ENCODE results near the gene CLMN.

DNA sequence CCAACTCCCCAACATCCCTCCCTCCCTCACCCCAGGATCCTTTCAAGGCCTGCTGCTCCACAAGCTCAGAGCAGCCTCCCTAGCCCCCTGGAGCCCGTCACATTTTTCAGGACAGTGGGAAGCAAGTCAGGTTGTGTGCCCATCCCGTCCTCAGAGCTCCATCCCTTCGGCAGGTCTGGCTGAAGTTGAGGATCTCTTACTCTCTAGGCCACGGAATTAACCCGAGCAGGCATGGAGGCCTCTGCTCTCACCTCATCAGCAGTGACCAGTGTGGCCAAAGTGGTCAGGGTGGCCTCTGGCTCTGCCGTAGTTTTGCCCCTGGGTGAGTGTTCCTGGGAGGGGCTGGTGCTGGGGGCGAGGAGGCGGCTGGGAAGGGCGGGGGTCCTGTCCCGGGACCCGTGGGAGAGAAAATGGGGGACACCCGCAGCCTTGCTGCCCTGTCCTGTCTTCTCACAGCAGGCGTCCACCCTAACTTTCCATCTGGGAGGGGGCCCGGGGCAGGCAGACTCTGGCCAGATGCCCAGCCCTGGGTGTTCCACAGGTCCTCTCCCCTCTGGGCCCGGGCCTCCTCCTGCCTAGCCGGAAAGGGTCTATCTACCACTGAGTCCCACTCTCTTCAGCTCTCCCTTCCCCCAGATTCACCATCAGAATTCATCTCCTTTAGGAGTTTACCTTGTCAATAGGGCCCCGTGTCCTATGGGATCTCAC is 17.8 kb downstream of the IFI27L2 start:
- CAGE, long polyA plus RNA, result no peak
- RRBS, result 90% methylated on average over 2 of the region's 17 CpGs

DNA sequence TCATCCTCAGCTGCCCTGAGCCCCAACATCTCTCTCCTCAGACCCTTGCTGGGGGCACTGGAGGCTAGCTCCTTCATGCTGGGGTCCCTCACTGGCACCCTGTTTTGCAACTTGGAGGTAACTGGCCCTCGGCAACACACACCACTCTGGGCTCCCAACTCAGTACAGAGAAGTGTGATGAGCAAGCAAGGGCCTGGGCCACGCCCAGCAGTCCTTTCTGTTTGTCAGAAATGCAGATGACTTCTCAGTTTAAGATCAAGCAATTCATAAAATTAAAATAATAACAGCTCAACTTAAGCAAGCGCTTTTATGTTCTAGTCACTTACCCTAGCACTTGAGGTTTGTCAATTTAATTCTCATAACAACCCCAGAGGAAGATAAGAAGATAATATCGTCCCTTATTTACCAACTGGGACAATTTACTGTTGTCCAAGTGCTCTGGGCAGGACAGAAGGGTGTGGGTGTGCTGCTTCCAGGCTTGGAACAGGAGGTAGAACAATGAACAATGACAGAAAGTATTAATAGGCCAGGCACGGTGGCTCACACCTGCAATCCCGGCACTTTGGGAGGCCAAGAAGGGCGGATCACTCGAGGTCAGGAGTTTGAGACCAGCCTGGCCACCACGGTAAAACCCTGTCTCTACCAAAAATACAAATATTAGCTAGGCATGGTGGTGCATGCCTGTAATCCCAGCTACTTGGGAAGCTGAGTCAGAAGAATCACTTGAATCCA is 16.5 kb downstream of the IFI27L2 start:
- CAGE, long polyA plus RNA, result no peak
- RRBS, result no CpG with 5 or more reads among the region's 9 CpGs

- CAGE, long polyA plus RNA, result no peak
- RRBS, result no CpG with 5 or more reads among the region's 6 CpGs
Measured at GRCh38 chr14:94113428-94113782, 16.0 kb downstream of the IFI27L2 start.

- CAGE, long polyA plus RNA, result no peak
- RRBS, result no CpG with 5 or more reads among the region's 2 CpGs
Measured at GRCh38 chr14:94165570-94165911, 8.6 kb upstream of the PPP4R4 start.

DNA sequence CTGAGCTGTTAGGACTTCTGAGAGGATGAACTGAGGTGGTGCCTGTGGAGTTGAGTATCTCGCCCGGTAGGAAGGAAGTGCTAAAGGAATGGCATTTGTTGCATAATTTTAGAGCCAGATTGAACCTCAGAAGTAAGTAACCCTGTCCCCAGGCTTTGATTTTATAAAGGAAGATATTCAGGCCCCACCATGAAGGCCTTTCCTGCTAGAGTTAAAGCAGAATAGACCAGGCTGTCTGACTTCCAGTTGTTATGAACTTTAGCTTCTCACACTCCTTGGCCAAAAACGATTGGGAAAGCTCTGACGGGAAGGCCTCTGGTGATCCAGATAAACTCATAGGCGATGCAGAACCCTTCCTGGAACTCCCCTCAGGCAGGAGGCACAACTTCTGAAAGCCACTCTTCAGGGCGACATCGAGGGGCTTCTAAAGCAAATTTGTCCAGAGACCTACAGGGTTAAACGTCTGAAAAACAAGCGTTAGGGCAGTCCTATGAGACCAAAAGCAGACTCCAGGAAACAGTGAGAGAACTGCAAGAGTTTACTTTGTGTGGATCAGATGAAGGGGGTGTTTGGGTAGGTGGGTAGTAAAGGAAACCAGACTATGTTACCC is 2.6 kb upstream of the SERPINA10 start:
- CAGE, long polyA plus RNA, result no peak
- RRBS, result no CpG with 5 or more reads among the region's 9 CpGs

- CAGE, long polyA plus RNA, result no peak
- RRBS, result no CpG with 5 or more reads among the region's 12 CpGs
Measured at GRCh38 chr14:94385571-94386599, 2.5 kb downstream of the SERPINA1 start.

- CAGE, long polyA plus RNA, result no peak
- RRBS, result no CpG with 5 or more reads among the region's 11 CpGs
Measured at GRCh38 chr14:94393805-94394384, 5.5 kb upstream of the SERPINA1 start.

DNA sequence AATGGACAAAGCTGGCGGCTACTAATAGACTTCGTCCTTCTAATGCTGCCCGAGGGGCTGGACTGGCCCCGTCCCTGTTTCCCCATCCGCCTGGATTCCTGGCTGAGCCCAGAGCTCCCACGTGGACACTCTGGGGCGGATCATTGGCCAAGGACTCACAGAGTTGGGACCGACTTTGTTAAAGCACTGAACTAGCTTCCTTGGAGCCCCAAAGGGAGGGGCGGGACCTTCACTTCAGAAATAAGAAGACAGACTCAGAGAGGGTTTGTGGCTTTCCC is 10.6 kb upstream of the SERPINA9 start:
- CAGE, long polyA plus RNA, result no peak
- RRBS, result no CpG with 5 or more reads among the region's 9 CpGs

DNA sequence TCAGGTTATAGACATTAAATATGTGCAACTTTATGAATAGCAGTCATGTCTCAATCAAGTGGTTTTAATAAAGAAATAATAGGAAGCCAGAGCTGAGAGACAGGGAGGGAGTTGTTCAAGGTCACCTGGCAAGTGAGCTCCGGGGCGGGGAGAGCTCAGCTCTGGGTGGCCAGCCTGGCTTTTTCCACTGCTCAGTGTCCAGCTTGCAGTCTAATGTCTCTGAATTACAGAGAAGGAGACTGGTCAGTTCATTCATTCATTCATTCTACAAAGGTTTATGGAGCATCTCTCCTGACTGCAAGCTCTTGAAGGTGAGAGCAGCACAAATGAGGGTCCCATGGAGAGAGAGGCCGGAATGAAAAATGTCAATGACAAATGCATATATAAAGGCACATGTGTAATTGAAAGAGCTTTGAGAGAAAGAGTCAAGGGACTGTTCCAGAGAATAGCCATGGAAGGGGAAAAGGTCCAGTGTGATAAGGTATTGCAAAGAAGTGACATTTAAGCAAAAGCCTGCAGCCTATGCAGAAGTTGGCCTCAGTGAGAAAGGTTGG is 1.3 kb downstream of the SERPINA5 start:
- CAGE, long polyA plus RNA, result no peak
- RRBS, result no CpG with 5 or more reads among the region's 3 CpGs

- CAGE, long polyA plus RNA, result no peak
- RRBS, result no CpG with 5 or more reads among the region's 10 CpGs
Measured at GRCh38 chr14:95147531-95148123, 9.7 kb downstream of the DICER1 start.

GRCh38 chr14:95181269-95181854 is 24.0 kb upstream of the DICER1 start:
- CAGE, long polyA plus RNA, result no peak
- RRBS, result no CpG with 5 or more reads among the region's 8 CpGs

GRCh38 chr14:95265180-95266146 is 54.2 kb downstream of the CLMN start:
- CAGE, long polyA plus RNA, result no peak
- RRBS, result no CpG with 5 or more reads among the region's 13 CpGs

GRCh38 chr14:95290786-95291843 is 28.6 kb downstream of the CLMN start:
- CAGE, long polyA plus RNA, result no peak
- RRBS, result no CpG with 5 or more reads among the region's 27 CpGs

DNA sequence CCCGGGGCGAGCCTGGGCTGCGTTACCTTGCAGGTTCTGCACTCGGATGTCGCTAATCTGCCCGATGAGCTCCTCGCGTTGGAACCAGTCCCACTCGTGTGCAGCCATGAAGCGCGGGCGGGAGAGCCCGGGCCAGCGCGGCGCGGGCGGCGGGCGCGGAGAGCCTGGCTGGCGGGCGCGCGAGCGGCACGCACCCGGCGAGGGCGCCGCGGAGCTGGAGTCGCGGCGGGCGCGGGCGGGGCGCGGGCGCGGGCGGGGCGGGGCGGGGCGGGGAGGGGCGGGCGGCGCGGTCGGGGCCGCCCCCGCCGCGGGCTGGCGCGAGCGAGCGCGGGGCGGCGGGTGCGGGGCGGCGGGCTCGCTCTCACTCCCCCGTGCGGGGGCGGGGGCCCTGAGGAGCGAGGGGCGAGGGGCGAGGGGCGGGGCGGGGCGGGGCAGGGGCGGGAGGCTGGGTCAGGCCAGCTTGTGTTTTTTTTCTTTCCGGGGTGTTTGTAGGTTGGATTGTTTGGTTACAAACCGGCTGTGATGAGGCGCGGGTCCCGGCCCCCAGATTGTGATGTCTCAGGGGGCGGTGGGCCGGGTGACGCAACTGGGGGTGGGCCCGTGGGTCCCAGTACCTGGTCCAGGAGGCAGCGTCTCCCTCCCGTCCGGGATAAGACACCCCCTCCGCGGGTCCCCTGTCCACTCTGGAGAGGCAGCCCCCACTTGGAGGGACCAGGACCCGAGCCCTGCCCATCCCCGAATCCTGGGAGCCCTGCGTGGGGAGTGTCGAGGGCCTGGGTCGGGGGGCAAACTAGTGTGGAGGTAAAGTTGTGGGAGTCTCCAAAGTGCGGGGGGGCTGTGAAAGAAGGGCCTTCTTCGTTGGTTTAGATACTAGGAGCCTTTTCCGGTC is at the start of gene CLMN:
Gene CLMN, minus strand, starts transcription at position 224 of the 889 bp plus-strand sequence.
- CAGE, long polyA plus RNA, result no peak
- RRBS, result 2% methylated on average over 22 of the region's 98 CpGs

- CAGE, long polyA plus RNA, result no peak
- RRBS, result no CpG with 5 or more reads among the region's 11 CpGs
Measured at GRCh38 chr14:95339155-95340046, 19.7 kb upstream of the CLMN start.

- CAGE, long polyA plus RNA, result no peak
- RRBS, result no CpG with 5 or more reads among the region's 14 CpGs
Measured at GRCh38 chr14:95408317-95408999, 88.8 kb upstream of the CLMN start.

DNA sequence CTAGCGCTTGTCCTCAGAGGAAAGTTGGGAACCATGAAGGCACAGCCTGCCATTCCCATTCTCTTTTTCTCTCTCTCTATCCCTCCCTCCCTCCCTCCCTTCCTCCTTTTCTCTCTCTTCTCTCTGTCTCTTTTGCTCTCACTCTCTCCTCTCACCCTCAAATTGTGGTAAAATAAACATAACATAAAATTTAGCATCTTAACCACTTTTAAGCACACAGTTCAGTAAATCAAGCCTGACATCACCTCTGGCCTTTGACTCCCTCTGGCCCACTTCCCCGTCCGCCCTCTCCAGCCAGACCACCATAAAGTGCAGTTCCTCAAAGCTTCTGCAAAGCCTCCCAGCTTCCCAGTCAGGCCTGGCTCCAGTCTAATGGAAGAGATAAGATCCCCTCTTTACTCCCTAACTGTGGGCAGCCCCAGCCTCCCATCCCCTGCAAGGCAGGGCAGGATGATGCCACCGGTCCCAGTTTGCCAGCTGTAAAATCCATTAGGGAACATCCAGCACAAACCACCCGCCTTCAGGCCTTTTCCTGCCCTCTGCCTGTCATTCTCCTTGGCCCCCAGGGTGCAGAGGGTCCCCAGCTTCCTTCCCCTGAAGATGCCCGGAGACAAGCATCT is 93.5 kb upstream of the CLMN start:
- CAGE, long polyA plus RNA, result no peak
- RRBS, result no CpG with 5 or more reads among the region's 6 CpGs

DNA sequence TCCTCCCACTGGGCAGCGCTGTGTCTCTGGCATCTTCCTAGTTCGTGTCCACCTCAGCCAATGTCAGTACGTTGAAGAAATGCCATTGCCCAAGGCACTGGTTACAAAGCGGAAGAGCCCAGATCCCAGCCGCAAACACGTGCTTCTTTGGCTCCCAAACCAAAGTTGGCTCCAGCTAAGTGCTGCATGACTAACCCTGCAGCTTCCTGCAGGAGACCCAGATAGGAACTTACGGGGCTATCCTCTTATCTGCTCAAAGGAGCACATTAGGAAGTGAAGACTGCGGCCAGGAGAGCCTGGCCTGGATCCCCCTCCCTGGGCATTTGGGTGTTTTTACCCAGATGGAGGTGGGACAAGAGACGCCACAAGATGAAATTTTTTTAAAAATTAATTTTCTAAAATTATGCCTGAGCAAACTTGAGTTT is 9.2 kb downstream of the SYNE3 start:
- CAGE, long polyA plus RNA, result no peak
- RRBS, result no CpG with 5 or more reads among the region's 9 CpGs

- CAGE, long polyA plus RNA, result no peak
- RRBS, result no CpG with 5 or more reads among the region's 6 CpGs
Measured at GRCh38 chr14:95517966-95518280, 1.5 kb upstream of the SYNE3 start.

DNA sequence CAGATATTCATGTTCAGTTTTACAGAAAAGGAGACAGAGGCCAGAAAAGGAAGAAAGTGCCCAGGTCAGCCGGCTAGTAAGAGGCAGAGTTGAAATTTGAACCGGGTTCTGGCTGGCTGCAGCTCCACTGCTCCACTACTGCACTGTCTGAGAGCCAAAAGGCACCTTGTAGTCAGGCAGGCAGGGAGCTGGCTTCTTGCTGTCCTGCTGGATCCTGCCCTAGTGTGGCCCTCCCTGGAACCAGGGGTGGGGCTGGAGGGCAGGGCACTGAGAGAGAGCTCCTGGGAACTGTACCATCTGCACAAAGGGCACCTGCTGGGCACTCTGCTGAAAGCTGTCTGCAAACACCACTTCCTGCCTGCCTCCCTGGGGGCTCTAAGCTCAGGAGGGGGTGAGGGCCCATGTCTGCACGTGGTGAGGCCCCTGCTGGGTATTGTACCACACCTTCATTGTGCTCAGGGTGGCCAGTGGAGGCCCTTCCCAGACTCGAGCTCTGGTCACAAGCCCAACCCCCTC is 19.0 kb upstream of the TCL1B start:
- CAGE, long polyA plus RNA, result no peak
- RRBS, result no CpG with 5 or more reads among the region's 4 CpGs